NT2/D1 (cell line): Measurements from ENCODE around the gene SYNPO2L.

GRCh38 chr10:72735937-72736819, 44.2 kb downstream of the MCU start:
- RRBS, 2 experiments = no CpG with 5 or more reads among the region's 3 CpGs

- RRBS, 2 experiments = no CpG with 5 or more reads among the region's 7 CpGs
Measured at GRCh38 chr10:72953735-72954080, 898 bp downstream of the PLA2G12B start.

DNA sequence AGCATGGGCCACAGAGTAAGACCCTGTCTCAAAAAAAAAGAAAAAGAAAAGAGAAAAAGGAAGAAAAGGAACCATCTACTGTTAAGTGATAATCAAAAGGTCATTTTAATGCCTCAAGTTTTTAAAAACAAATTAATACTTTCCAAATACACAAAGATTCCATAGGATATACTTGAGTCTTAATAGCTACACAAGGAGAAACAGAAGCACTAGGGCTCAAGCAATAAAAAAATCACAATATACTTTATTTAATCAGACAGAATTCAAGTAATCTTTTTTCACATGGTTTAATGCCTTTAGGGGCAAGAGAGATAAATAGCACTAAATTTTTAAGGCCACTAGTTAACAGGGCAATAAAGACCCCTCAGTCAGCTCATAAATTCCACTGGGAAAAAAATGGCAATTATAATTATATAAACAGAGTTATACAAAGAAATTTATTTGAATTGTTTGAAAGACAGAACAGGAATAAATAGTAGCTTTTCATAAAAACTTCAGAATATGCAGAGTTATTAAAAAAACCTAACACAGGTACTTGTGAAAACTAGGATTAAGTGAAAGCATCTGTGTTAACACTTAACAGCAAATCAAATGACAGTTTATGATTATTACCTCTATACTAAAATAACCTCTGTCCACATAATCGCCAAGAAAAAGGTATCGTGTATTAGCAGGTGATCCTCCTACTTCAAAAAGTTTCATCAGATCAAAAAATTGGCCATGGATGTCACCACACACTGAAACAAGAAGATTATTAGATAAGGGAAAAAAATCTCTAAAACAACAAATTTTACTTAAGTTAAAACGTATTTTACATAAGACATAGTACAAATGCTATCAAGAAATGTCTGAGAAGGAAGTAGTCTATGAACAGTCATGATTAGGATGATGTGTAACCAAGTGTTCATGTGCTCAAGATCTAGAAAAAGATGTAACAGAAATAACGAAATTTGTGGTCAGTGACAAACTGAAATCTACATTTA, 17.6 kb downstream of the PPP3CB start:
- RRBS, 2 experiments = no CpG with 5 or more reads among the region's 4 CpGs

GRCh38 chr10:73490172-73490959, 5.5 kb downstream of the PPP3CB start:
- RRBS, 2 experiments = no CpG with 5 or more reads among the region's 7 CpGs

DNA sequence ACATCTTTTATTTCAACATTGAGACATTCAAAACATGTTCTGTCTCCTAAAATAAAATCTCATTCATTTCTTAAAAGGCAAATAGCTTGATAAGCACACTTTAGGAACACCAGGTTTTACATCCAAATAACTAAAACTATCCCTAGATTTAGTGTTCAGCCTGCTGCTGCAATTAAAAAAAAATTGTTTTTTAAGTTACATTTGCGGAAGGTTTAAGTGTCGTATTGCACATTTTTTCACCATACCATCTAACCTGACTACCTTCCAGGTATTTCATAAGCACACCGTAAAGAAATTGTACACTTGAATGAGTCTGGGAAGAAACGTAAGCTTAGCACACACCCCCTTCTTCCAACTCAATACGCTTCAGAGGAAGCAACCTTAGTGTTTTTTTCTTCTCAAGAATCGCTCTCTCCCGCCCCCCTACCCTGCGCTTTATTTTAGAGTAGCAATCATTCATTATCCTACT, 16.4 kb downstream of the MYOZ1 start:
- RRBS, 2 experiments = no CpG with 5 or more reads among the region's 8 CpGs

GRCh38 chr10:73649833-73650242, 6.0 kb downstream of the SYNPO2L start:
- RRBS, 2 experiments = no CpG with 5 or more reads among the region's 4 CpGs

- RRBS, 2 experiments = 94 to 97% methylated on average over 4 of the region's 9 CpGs
Measured at GRCh38 chr10:73655850-73656307, at the start of gene SYNPO2L. TSS of gene SYNPO2L (minus strand) at chr10:73656029.

- RRBS, 2 experiments = no CpG with 5 or more reads among the region's 38 CpGs
Measured at GRCh38 chr10:73731656-73732435, 12.3 kb upstream of the SEC24C start.

- RRBS, 2 experiments = no CpG with 5 or more reads among the region's 7 CpGs
Measured at GRCh38 chr10:73763202-73764192, 8.6 kb upstream of the FUT11 start.

- RRBS, 2 experiments = no CpG with 5 or more reads among the region's 15 CpGs
Measured at GRCh38 chr10:73801749-73802850, 9.3 kb downstream of the NDST2 start.

- RRBS, 2 experiments = no CpG with 5 or more reads among the region's 11 CpGs
Measured at GRCh38 chr10:73867294-73867886, 7.0 kb downstream of the CAMK2G start.

DNA sequence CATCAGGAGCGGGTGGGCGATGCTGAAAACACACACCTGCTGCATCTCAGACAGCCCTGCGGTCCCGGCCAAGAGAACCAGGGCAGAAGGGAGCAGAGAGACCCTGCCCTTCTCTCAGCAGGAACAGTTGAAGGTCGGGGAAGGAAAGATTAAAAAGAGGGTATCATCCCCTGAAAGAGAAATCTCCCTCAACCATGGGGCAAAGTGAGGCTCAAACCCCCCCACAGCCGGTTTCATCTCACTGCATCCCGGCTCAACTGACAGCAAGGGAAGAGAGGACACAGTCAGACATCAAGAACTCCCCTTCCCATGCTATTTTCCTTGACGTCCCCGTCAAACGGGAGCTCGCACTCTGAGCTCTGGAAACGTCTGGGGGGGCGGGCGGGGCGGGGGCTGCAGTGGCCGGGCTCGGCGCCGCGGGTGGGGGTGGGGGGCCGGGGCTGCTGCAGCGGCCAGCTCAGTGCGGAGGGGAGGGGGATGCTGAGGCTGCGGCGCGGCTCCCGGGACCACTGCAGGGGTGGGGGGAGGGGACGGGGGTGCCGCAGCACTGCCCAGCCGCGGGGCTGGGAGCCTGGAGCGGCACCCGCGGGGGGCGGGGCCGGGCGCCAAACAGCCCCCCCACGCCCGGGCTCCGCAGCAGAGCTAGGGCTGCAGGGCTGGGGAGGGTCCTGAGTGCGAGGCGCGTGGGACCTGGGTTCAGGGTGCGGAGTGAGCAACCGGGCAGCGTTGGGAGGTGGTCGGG, 830 bp downstream of the CAMK2G start:
- RRBS, 2 experiments = 1 to 2% methylated on average over 13 to 19 of the region's 47 CpGs

DNA sequence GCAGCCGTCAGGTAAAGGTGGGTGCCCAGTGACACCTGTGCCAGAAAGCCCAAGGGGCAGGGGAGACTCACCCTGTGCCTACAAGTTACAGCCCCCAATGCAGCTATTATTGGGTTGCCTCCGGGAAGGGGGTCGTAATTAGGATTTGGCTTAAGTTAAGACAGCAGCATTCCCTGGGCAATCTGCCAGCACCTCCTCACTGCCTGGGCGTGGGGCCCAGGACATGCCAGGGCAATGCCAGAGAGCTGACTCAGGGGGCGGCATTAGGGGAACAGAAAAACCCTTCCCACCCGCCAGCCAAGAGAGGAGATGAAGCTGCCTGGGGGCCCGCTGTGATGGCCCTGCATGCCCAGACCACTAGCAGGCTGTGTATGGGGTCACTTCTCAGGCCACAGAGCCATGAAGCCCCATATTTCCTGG, 13.3 kb upstream of the CAMK2G start:
- RRBS, 2 experiments = no CpG with 5 or more reads among the region's 7 CpGs

GRCh38 chr10:73940515-73941068, 29.7 kb downstream of the PLAU start:
- RRBS, 2 experiments = 6 to 8% methylated on average over 14 of the region's 26 CpGs

DNA sequence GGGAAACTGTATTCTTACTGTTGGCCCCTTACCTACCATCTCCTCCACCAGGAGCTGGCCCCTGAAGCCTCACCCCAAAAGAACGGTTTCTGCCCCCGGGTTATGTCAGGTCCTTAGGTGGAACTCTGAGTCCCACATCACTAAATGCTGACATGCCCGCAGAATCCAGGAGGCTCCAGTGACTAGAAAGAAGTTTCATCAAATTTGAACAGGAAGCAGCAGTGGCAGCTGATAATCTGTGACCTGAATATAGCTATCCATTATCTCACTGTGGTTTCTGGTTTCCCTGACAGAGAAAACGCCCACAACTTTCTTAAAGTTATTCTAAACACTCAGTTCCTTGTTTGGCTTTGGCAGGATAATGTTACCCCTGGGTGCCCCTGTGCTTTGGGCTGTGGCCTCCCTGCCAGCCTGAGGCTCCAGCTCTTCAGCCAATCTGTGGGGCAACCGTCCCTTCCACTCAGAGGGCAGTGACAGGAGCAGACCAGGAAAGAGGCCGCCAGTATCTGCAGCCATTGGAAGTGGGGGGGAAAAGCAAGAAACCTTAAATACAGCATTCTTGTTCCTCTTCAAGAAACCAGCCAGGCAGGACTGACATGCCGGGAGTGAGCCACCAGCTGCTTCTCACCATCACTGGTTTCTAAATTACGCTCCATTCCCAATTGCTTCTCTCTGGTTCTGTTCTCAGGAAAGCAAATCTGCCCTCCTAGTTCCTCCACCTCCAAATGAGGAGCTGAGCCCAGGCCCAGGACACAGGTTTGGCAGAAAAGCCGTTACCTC, 41.3 kb upstream of the VCL start:
- RRBS, 2 experiments = no CpG with 5 or more reads among the region's 9 CpGs

GRCh38 chr10:73998828-73999992, 1.3 kb downstream of the VCL start:
- RRBS, 2 experiments = no CpG with 5 or more reads among the region's 20 CpGs

DNA sequence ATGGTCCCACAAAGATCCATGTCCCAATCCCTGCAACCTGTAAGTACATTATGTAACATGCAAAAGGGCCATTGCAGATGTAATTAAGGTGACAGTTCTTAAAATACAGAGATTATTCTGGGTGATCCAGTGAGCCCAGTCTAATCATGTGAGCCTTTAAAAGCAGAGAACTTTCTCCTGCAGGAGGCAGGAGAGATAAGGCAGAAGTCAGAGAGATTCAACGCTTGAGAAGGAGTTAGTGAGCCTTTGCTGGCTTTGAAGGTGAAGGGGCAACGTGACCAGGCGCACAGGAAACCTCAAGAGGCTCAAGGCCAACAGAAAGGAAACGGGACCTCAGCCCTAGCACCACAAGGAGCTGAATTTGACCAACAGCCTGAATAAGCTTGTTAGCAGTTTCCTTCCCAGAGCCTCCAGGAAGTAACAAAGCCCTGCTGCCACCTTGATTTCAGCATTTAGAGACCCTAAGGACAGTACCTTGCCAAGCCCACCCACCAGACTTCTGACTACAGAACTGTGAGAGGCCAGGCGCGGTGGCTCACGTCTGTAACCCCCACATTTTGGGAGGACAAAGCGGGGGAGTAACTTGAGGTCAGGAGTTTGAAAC, 87.4 kb upstream of the KAT6B start:
- RRBS, 2 experiments = no CpG with 5 or more reads among the region's 8 CpGs

GRCh38 chr10:74827003-74827619, 711 bp downstream of the KAT6B start:
- RRBS, 2 experiments = no CpG with 5 or more reads among the region's 24 CpGs

GRCh38 chr10:74967736-74968403, 105.6 kb downstream of the DUSP29 start:
- RRBS, 2 experiments = no CpG with 5 or more reads among the region's 4 CpGs

DNA sequence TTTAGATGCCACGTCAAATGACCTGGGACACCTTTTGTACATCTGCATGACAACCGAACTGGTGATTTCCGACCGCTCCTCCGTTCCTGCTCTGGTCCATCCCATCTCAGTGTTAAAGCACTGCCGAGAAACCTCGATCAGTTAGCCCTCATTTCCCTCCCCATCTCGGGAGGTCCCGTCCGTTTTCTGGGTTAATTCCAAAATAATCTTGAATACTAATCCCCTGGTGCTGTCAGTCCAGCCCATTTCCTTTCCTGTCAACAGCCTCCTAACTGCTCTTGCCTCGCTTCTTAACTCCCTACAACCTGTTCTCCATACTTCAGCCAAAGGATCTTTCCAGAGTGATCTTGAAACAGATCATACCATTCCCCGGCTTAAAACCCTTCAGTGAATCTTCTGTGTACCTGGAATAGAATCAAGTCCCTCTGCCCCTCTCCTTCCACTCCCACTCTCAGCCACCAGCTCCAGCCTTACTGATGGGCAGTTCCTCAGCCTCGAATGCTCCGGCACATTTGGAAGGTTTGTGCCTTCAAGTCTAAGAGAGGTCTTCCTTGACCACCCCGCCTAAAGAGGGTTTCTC, 38.4 kb downstream of the DUSP29 start:
- RRBS, 2 experiments = no CpG with 5 or more reads among the region's 15 CpGs